ENCODE measurements around the genes DDX3Y, NLGN4Y, PRY and CDY1.

DNA sequence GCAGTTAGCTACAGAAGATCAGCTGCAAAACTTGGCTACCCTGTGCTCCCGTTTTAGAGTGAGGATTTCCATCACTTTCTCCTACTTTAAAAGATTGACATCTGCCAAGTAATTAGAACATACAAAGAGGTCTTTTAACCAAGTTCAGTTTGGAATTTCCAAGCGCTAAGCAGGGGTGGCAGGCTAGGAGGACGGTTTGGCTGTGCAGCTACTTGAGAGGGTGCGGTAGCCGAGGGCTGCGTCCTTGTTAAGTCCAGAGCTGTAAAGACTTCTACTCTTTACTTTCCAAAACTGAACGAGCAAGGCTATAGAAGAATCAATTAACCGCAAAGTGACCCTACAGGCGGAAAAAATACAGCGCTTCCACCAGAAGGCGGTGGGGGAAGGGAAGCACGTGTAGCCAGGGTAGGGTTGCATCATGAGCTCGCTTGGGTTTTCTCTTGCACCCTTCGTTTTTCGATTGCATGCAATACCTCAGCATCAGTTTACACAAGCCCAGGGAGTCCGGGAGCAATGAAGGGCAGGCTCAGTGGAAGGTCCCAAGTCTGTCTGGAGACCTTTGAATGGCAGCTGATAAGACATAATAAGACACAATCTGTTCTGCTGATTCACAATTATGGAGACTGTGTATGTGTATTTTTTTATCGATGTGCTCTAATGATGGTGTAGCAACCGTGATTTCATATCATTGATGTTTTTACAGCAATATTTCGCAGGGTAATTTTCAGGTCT lies 1.4 kb upstream of the TBL1Y start:
- PRO-cap = no peak

GRCh38 chrY:7322122-7322566 lies 410.6 kb upstream of the AMELY start:
- PRO-cap = no peak

- PRO-cap = no peak
Observed at GRCh38 chrY:10197407-10198272, 670.0 kb downstream of the TSPY10 start.

GRCh38 chrY:12904350-12905011 lies at the start of gene DDX3Y:
TSS of gene DDX3Y (plus strand) at chrY:12904868.
- PRO-cap = bidirectional peak, plus-strand start at chrY:12904868, minus-strand start at chrY:12904624

GRCh38 chrY:12905012-12905952 lies 614 bp downstream of the DDX3Y start:
- PRO-cap = unidirectional peak, plus-strand start at chrY:12905123; bidirectional peak, plus-strand start at chrY:12905304, minus-strand start at chrY:12905221; bidirectional peak, plus-strand start at chrY:12905721, minus-strand start at chrY:12905673

GRCh38 chrY:13111978-13112472 lies 207.4 kb downstream of the DDX3Y start:
- PRO-cap = no peak

GRCh38 chrY:13478340-13478922 lies 1.4 kb downstream of the UTY start:
- PRO-cap = bidirectional peak, plus-strand start at chrY:13478594, minus-strand start at chrY:13478490

- PRO-cap = bidirectional peak, plus-strand start at chrY:14524544, minus-strand start at chrY:14524426; bidirectional peak, plus-strand start at chrY:14524792, minus-strand start at chrY:14524621
Observed at GRCh38 chrY:14524077-14525412, at the start of gene NLGN4Y. TSS of gene NLGN4Y (plus strand) at chrY:14524529.

DNA sequence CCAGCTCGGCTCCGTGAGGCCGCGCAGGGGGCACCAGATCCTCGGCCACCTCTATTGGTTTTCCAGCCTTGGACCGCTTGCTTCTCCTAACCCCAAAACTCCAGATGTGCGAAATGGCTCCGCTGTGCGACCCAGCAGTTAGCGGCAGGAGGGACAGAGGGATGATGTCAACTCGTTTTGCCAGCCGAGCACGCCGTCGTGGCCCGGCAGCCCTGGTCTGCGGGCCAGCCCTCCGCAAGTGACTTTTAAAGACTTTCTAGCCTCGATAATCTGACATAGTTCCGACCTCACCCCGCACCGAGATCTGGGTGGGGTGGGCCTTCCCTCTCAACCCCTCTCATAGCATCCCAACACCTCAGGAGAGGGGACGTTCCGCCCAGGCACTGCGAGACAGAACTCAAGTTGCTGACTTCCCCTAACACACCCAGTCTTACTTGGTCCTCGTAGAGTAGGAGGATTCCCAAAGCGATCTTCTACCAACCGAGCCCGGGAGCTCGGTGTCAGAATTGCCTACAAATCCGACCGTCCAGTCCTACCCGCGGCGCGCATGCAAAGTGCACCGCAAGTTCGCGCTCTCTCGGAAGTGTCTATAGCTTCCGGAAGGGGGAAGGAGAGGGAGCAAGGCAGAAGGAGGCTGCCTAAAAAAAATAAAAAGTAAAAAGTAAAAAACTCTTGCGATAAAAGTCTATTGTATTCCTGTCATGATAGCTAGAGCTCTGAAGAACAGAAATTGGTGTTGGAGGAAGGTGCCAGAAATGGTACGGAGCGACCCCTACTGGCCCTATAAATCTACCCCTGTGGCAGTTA lies 241.7 kb downstream of the KDM5D start:
- PRO-cap = no peak

DNA sequence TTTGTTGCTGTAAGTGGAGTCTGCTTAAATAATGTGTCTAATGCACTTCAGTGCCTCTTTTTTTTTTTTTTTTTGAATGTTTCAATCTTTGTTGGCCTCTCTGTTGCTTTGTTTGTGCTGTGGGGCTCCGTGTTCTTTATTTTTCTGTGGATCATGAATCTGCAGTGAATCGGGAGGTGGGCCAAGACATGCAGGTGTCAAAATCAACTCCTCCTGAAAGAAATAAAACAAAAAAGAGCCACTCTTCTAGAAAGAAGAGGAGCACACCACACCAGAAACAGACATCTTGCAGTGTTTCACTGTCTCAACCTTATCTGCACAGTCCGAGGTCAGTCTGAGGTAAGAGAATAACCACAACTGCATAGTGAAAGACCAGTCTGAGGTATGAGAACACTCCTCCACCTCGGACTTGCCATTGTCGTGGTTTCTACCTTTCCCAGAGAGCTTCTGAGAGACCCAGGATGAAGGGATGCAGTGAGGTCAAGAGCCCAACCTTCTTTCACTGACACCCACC lies at the start of gene PRY:
PRY (plus strand) TSS at position 252 of the 514 bp plus-strand sequence.
- PRO-cap = no peak

DNA sequence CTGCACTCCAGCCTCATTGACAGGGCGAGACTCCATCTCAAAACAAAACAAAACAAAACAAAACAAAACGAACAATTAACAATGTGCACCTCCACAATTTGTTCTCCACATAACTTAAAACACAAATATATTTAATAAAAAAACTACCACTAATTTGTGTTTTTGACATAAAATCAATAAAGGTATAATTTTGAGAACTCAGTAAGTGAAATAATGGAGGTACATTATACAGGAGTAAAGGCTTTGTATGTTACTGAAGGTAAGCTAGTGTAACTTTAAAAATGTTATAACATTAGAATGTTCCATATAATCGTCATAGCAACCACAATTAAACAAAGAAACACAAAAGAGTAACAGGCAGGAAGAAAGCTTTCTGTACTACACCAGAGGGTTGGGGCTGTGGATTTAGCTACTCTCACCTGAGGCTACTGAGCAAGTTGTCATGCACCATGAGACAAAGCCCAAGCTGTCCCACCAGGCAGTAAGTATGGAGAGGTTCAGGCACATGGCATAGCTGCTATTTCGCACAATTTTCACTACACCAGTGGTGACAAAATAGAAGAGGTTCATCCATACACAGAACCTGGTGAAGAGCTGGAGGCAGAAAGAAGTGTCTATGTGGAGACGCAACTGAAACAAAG lies at the start of gene CDY1:
CDY1 (plus strand) TSS at position 353 of the 641 bp plus-strand sequence.
- PRO-cap = no peak

All from penis (tissue), 1 donor.